Foreskin fibroblast (primary cell): ENCODE data around the genes CCNYL1, C2orf80 and RPE.

GRCh38 chr2:207120179-207120687 is 45.5 kb downstream of the KLF7 start:
- RRBS = no CpG with 5 or more reads among the region's 1 CpG

DNA sequence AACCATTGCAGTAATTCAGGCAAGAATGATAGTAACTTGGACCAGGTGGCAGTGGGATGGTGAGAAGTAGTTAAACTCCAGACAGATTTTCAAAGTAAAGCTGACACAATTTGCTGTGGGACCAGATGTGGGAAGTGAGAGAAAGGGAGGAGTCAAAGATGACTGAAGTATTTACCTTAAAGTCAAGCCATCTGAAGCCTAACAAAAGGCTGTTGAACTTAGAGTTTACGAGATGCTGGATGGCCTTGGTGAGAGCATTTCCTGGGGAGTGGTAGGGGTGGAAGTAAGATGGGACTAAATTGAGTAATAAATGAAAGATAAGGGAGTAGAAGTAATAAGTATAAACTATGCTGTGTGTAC is 163.3 kb upstream of the KLF7 start:
- RRBS = no CpG with 5 or more reads among the region's 1 CpG

- RRBS = 2% methylated on average over 13 of the region's 55 CpGs
Observed at GRCh38 chr2:207529386-207529862, 338 bp upstream of the CREB1 start.

GRCh38 chr2:207711424-207712708 is at the start of gene CCNYL1:
TSS of gene CCNYL1 (plus strand) at chr2:207711640.
- RRBS = 1% methylated on average over 49 of the region's 108 CpGs

DNA sequence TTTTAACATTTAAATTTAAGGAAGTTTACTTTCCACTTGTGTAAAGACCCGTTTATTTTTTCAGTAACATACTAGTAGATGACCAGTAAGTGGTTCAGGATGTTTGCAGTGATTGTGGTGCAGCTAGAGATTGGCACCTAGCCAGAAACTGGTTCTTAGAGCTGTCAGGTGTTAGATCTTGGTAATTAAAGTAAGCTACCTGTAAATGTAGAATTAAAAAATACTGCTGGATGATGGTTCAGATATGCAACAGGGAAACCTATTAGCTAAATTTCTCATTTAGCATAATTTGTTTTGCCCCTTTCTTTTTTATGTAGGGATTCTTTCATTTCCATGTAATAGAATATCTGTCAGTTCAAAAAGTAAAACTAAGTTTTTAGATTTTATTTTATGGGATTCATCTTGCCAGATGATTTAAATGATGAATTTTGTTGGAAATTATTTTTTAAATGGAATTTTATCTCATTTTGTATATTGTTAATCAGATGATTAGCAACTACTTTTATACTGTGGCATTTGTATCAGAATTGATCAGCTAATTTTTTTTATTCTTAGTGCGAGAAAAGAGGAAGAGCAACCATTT is 14.9 kb downstream of the CCNYL1 start:
- RRBS = no CpG with 5 or more reads among the region's 2 CpGs

GRCh38 chr2:207769443-207769556 is 406 bp downstream of the FZD5 start:
- RRBS = 2% methylated on average over 9 of the region's 12 CpGs

GRCh38 chr2:207772403-207773008 is 2.8 kb upstream of the FZD5 start:
- RRBS = 81% methylated on average over 1 of the region's 13 CpGs

DNA sequence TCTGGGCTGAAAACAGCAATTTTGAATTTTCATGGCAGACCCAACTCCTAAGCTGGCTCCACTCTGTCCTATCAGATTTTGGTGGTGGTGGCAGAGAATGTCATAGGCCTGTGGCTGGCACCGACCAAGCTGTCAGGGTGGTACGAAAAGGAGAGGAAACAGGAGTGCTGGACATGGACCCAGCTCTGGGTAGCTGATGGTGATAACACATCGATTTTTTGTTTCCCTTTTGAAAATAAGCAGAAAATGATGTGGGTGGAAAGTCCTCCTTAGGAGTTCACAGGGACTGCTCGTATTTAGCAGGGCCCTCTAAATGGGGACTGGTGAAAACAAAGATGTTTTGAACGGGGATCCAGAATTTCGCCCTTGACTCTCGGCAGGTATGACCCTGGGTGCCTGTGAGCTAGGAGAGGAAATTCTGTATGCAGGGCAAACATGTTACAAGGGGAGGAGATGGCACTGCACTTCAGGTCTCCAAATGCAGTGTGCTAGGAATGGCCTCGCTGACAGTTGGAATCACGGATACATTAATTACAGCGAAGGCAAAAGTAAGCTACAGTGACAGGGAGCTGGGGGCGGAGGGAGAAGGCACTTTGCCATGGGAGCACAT is 56.0 kb upstream of the FZD5 start:
- RRBS = no CpG with 5 or more reads among the region's 11 CpGs

GRCh38 chr2:207848687-207849079 is 79.0 kb upstream of the FZD5 start:
- RRBS = no CpG with 5 or more reads among the region's 6 CpGs

DNA sequence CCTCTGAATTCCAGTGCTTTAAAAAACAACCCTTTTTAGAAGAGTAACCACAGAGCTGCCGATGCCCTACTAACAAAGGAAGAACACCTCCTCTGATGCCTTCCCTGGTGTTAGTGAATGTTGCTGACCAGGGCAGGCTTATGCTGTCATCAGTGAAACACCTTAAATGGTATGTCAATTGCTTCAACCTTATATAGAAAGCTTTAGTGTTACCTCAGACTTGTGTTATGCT is 79.7 kb upstream of the FZD5 start:
- RRBS = no CpG with 5 or more reads among the region's 1 CpG

DNA sequence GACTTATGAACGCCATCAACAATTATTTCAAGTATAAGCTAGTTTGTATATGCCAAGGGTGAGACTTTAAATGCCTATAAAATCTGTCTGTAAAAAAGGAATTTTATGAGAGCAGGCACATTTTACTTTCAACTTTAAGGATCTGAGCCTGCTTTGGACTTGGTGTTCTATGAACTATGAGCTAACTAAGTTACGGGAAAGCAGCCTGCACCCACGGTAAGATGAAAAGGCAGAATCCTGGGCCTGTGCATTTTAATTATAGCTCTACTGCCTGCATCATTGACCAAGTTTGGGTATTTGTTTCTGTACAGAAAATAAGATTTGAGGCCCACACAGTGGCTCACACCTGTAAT is 95.4 kb downstream of the PLEKHM3 start:
- RRBS = no CpG with 5 or more reads among the region's 3 CpGs

DNA sequence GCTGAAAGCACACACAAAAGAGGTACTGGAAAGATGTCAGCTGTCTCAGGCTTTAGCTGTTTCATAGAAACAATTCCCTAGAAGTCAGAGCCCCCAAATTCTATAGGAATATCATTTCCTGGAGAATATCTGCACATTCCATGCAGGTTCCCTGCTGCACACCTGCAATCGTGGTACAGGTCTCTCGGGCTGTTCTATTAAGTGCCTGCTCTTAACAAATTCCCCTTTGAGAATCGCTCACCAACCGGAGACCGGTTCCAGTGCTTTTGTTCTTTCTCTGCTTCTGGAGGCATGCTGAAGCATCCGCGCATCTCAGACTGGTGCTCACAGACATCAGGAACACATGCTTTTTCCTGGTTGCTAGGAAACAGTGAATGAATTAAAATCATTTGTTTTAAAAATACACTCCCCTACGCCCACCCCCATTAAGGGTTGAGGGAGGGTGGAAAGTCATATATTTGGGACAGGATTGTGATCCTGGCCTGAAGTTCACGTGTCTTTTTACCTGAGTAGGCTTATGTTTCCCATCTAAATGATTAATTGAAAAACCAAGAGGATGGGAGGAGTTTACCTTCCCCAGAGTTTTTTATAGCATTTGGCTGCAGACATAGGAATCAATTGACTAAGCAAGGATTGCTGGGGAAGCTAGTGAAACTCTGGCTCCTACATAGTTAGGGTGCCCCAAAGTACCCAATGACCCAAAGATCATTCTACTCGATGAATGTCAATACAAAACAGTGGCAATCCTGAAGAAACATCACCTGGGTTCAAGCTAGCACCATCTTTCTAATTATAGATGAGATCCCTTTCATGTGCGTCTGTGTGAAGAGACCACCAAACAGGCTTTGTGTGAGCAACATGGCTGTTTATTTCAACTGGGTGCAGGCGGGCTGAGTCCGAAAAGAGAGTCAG is at the start of gene C2orf80:
TSS of gene C2orf80 (minus strand) at position 319 of the 912 bp plus-strand sequence.
- RRBS = no CpG with 5 or more reads among the region's 13 CpGs

- RRBS = no CpG with 5 or more reads among the region's 3 CpGs
Observed at GRCh38 chr2:208489489-208489932, 82.9 kb downstream of the PTH2R start.

DNA sequence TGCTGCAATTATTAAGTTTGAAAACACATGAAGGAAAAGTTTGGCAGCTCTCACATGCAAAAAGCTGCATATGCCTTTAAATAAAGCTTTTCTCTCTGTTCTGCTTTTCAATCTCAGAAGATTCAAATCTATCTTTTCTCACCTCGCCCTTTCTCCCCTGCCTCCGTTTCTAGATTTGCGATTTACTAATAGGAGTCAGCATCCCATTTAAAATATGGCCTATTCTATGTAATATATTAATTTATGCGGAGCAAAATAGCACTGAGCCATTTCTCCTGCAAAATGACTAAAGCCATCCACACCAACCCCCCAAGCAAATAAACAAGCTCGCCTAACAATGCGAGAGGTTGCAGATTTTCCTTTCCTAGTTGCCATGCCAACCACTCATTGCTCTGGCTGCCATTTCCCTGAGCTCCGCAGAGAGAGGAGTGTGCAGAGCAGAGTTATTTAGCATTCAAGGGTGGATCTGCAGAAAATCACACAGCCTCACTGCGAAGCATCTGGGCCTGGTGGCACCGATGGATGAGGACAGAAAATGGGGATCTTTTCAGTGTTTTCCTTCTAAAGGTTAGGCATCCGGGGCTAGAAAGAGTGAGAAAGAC is 110.5 kb upstream of the UNC80 start:
- RRBS = no CpG with 5 or more reads among the region's 10 CpGs

GRCh38 chr2:209730230-209730688 is 41.4 kb upstream of the UNC80 start:
- RRBS = no CpG with 5 or more reads among the region's 6 CpGs

DNA sequence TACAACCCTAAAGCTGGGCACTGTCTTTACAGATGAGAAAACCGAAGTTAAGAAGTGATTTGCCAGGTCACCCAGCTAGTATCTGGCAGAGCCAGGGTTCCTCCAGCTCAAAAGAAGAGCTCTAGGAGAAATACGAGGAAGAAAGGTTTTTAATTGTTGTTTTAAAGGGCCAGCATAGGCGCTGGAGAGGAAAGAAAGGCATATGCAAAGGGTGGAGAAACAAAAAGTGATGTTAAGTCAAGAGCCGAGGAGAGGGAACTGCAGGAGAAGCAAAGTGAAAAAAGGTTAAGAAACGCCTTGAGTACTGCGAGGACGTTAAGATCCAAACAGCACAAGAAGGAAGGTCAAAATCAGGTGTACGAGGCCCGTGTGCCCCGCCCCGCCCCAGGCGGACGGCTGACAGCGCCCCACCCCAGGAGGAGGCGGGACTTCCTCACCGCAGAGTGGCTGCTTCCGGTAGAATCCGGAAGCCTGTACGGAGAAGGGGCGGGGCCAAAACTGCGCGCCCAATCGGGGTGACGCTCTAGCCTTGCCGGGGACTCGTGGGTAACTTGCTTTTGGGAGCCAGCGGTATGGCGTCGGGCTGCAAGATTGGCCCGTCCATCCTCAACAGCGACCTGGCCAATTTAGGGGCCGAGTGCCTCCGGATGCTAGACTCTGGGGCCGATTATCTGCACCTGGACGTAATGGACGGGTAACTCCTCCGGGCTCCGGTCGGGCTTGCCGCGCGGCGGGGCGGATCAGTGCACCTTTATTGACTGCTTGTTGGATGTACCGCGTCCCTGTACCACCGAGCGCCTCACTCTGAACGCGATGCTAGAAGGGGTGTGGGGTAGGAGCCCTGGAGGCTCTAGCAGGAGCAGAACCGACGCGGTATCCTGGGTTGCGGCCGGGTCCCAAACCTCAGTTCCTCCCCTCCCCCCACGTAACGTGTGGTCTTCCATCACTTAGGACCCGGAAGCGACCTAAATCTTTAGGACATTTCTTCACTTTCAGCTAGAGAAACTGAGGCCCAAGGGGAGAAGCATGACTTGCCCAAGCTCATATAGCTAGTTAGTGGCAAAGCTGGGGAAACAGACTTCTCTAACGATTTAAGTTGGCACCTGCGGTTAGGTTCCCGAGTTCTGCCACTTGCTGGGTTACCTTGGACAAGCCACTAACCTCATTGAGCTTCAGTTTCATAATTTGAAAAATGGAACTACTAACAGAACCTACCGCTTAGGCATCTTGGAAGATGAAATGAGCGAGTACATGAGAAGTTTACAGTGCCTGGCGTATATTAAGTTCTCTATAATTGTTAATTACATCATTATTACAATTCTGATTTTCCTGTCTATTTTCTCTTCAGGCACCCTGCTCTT is at the start of gene RPE:
TSS of gene RPE (plus strand) at position 549 of the 1,361 bp plus-strand sequence.
- RRBS = 2% methylated on average over 20 of the region's 65 CpGs

GRCh38 chr2:210190496-210190741 is 19.2 kb upstream of the KANSL1L start:
- RRBS = no CpG with 5 or more reads among the region's 3 CpGs

DNA sequence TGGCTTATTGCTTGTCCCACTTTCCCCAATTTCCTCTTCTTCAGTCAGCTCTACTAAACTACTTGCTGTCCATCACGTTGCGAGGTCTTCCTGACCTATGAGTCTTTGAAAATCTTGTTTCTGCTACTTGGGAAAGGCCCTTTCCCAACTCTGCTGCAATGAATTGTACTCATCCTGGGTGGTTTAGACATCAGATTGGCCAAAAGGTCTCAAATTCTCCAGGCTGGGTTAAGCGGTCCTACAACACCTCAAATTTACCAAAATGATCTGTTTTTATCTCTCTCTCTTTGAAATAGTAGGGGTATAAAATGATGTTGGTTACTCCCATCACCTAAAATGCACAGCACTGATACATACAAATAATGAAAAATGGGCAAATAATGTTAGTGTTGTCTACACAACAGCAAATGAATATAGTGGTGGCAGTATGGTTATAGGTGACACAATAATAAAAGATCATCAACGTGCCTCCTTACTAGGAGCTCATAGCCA is 17.8 kb downstream of the ACADL start:
- RRBS = no CpG with 5 or more reads among the region's 4 CpGs